Natural killer cell (primary cell): ENCODE measurements around a stretch of chr5.

DNA sequence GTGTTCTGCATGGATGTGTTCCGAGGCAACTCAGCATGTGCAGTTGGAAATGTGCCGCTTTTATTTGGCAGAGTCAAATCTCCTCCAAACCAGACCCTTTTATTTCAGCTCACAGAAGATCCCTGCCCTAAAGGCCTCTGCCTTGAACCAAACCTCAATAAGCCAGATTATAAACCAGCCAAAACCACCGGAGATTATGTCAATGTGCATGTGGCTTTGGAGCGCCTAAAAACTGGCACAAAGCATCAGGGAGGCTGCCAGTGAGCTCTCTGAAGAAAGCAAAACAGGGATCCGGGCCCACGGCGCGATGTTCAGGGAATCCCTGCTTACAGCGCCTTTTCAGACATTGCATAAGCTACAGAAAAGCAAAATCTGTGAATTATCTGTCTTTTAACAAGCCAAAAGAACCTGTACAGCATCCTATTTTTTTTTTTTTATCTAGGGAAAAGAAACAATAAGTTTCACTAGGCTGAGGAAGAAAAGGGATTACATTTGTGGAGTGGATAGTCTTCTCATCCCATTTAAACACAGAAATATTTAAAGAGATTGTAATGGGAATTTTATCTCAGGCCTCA, 360.0 kb downstream of the DEPDC1B start:
- PRO-cap = no peak

DNA sequence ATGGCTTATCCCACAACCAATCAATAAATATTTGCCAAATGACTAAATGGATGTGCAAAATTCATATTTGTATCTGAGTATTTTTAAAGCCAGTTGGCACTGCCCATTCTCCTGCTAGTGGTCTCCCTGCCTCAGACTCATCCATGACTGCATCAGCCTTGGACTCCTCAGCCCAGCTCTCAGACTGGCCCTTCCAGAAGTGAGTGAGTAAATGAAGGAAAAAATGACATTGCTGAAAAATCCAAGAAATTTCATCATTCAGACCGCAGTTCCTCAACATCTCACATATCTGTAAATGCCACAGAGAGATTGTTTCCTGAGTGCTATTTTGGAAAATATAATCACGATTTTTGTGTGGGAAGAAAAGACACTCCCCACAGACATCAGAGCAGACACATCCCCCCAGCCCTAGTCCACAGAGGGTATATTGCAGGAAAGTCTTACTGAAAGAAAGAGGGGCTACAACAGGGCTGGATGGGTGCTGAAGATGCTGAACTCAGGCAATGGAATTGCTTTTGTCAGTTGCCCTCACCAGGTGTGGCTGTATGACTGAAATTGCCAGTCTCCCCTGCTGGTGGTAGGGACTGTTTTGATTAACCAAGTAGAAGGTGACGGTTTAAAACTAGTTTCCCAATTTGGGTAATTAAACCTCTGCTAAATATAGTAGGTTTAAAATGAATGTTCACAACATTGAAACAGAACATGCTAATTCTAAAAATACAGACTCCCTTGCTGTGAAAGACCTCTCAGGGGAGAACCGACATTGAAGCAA, 158.9 kb downstream of the DEPDC1B start:
- PRO-cap = no peak

- PRO-cap = no peak
Observed at GRCh38 chr5:60842760-60843844, 967 bp downstream of the ELOVL7 start.

DNA sequence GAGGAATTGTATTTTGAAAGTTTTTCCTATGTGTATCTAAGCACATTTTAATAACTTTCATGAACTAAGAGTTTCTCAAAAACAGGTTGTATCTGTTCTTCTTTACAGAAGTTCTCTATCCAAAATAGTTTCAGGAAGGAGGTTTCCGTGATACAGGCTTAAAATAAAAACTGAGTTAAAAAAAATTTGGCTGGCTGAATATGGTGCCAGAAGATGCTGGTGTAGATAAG, 49.9 kb upstream of the SMIM15 start:
- PRO-cap = no peak

DNA sequence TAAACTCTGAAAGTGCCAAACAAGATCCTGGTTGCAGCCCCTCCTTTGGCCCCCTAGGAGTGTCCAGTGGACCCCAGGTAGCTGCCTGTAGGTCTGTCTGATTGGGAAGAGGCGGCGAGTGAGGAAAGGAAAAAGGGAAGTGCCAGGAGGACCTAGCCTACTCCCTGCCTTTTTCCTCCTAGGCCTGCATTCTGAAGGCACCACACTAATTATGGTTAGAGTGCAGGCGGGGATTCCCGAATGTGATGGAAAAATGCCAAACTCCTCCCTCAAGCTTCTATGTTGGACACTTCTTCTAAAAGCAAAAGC, 83.2 kb upstream of the SMIM15 start:
- PRO-cap = no peak

DNA sequence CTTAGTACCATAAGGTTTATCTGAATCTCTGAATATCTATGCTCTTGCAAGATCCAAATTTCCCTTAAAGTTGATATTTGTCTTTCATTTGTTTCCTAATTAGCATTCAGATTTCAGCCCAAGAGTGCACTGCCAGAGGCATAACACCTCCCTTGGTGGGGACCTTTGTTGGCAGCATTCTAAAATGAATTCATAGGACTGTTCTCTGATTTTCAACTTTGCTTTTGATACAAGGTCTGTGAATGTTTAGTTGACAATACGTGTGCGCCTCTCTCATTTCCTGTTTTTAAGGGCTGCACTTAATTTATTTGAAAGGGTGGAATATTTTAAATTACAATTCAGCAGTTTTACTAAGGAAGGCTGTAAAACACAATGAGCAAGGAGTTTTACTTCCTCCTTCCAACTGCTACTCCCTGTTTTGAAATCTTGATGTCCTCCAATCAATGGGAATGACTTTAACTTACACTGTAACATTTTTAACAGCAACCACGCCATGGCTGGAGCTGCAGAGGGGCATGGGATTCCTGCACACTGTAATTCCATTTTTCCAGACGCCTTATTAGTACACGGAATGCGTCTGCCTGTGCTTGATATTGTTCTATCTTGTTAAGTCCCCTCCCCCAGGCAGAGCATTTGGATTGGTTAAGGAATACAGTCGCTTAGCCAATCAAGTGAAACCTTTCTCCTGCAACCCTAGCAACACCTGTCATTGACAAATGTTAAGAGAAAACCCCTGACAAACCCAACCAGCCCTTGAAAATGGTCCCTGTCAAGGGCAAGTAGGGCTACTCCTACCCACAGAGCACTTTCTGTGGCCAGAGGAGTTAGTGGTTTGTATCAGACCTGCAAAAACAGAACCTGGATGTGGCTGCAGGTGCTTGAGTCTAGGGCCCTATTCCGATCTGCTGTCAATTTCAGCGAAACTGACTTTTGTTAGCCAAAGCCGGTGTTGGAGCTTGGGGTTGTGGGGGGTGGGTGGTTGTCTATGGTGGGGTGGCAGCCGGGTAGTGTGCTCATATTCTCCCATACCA, 12.5 kb upstream of the ZSWIM6 start:
- PRO-cap = no peak

GRCh38 chr5:61328975-61329320, 3.1 kb upstream of the ZSWIM6 start:
- PRO-cap = no peak

- PRO-cap = no peak
Observed at GRCh38 chr5:61358559-61359256, 26.6 kb downstream of the ZSWIM6 start.

DNA sequence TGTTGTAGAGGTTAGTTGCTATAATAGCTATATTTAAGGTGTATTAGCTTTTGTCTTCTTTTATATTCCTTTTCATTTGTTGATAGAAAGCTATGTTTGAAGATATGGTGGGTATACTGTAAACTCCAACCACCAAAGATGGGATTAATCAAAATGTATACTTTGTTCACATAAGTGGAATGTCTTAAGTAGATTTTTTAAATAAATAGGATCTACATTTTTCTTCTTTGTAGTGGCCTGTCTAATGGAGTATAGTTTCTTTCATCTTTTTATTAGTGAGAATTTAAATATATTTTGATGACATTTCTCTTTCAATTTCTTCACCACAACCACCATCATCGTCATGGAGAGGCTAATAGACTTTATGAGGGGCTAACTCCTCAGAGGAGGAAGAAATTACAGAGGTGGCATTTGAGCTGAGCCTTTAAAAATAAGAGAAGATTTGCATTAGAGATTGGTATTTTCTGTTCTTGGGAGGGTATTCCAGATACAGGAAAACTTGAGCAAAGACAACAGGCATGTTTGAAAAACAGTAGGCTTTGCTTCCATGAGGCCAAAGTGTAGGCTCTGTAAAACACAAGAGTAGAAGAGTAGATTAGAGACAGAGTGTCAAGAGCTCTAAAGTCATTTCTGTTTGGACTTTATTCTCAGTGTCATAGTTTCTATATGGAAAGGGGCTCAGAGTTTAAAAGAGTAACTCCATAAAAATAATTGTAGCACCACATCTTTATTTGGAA, 73.2 kb downstream of the ZSWIM6 start:
- PRO-cap = no peak

DNA sequence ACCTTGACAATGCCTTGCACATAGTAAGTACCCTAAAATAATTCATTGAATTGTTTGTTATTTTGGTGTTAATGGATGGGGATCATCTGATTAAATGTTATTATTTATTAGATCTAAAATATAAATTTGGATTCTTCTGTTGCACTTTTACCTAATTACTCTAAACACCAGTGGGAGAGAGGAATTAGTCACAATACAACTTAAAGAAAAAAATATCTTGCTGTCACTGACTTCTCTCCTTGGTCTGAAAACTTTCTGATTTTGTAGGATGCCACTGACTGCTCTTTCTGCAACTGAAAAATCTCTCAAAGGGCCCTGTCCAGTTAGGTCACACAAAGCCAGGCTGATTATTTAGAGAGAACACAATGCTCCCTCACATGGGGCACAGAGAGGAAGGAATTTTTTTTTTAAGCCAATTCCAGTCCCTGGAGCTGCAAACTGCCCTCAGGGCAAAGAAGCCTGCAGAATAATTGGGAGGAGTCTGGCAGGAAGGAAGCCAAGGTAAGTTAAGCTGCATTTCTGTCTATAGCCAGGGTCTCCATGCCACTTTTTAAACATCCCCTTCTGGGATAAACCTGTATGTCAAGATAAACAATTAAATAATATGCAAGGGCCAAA, 305.4 kb downstream of the ZSWIM6 start:
- PRO-cap = no peak

- PRO-cap = no peak
Observed at GRCh38 chr5:61666229-61666799, 334.3 kb downstream of the ZSWIM6 start.

- PRO-cap = no peak
Observed at GRCh38 chr5:61731587-61732614, 399.8 kb downstream of the ZSWIM6 start.

- PRO-cap = no peak
Observed at GRCh38 chr5:61790626-61791206, 458.7 kb downstream of the ZSWIM6 start.

GRCh38 chr5:62527669-62528445, 50.8 kb upstream of the LRRC70 start:
- PRO-cap = no peak

DNA sequence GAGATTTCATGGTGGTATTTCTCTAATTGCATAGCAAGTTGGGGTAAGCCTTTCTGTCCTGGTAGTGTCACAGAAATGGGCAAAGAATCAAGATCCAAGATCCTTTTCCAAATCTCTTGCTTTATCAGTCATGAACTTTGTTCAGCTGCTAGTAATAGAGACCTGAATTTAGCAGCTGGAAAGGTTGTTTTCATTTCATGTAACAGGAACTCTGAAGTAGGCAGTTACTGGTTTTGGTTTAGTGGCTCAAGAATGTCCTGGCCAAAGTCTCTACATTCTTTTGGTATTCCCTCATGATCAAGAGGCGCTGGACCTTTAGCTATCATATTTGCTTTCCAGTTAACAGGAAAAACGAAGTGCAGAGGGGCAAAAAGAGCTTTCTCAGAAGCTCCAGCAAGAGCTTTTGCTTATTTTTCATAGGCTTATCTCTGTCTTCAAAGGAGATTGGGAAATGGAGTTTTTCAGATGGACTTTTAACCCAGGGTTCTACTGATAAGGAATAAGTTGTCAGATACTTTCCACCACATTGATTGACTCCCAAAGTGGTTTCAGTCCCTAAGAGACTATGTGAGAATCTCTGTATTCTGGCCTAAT, 359.1 kb downstream of the LRRC70 start:
- PRO-cap = no peak

DNA sequence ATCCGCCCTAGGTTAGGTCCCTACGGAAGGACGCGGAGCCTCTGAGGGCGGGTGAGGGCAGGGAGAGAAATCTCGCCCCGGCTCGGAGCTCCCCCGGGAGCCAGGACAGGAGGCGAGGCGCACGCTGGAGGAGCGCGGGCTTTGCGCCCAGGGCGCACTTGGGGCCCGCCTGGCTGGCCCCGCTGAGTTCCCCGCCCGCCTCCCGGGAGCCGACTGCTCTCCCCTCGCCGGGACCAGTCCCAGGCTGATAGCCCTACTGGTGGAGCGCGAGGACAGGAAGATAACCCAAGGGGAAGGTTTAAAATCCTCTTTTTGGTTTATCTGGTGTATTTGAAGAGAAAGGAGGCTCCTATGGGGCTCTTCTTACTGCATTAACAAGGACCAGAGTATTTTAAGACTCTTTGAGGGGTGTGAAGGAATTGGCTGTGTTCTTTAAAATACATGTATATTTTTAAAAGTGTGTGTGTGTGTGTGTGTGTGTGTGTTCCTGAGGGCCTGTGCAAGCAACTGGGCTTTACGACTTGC, 677 bp downstream of the SHISAL2B start:
- PRO-cap = no peak

GRCh38 chr5:64730889-64731313, 37.6 kb downstream of the SREK1IP1 start:
- PRO-cap = unidirectional peak, plus-strand start at chr5:64731189

DNA sequence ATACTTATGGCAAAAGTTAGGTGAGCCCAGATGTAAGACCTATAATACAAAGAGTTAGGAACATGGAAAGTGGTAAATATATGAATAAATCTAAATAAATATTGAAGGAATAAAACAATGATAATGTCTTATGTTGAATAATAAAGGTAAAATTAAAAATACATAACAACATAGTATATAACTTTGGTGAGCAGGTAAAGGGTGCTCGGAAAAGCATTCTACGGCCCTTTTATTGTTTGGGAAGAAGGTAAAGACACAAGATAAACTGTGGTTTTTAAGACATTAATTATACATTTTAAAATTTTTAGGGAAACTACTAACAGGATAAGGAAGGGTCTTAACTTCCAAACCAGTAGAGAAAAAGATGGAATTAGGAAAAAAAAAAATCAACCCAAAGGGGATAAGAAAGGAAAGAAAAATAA, 127.6 kb downstream of the CWC27 start:
- PRO-cap = no peak

GRCh38 chr5:65102894-65103991, 334.5 kb downstream of the CWC27 start:
- PRO-cap = bidirectional peak, plus-strand start at chr5:65103145, minus-strand start at chr5:65103050; bidirectional peak, plus-strand start at chr5:65103593, minus-strand start at chr5:65103348

GRCh38 chr5:65402084-65402878, 79.4 kb downstream of the ADAMTS6 start:
- PRO-cap = no peak